Aortic smooth muscle cell (primary cell): Measurements from ENCODE around the genes TLX2, HTRA2, DOK1 and SEMA4F.

DNA sequence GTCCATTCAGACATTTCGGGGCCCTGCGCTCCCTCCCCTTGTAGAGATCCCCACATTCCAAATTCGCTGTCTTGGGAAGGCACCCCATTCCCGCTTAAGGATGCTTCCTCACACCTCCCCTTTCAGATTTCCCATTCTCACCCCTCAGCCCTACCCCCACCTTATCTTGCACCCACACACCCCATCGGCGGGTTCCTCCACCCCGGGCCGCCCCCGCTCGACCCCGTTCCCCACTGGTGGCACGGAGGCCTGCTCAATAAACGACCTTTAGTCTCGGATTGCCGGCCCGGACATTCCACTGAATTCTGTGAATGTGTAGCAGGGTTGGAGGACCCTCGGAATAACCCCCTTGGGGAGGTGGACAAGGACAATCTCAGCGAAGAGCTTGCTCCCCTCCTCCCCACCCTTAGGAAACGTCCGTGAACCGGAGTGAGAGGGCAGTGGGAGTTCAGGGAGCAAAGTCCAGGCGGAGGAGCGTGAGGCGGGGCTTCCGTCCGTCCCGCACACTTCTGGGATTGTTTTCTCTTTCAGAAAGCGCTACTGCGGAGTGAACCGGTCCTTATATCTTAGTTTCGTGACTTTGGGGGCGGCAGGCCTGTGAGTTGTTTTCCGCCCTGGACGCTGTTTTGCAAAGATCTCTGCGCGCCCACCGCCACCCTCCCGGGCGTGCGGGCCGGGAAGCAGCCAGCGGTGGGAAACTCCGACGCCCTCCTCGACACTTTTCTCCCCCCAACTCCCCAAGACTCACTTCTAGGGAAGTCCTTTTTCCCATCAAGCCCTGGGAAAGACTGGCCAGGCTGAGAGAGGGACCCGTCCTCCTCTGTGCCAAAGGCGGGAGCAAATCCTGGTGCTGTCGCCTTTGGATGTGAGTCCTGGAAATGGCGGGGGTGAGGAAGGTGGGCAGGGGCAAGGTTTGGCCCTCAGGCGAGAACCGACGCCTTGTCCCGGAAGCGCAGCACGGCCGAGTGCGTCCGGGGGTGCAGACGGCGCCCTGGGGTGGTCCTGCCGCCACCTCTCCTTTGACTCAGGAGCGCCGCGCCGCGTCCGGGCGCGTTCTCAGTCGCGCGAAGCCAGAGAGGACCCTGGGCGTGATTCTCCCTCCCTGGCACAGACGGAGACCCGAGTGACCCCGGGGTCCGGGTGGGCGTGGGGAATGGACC is 3.1 kb upstream of the LBX2 start:
- RRBS, result 11% methylated on average over 33 of the region's 78 CpGs

- RRBS, result 3% methylated on average over 23 of the region's 72 CpGs
These were observed at the start of gene TLX2 for GRCh38 chr2:74513847-74514761. Gene TLX2, plus strand, starts transcription at chr2:74514450.

GRCh38 chr2:74529581-74530388 is at the start of gene HTRA2:
Gene HTRA2, plus strand, starts transcription at chr2:74529933.
- RRBS, result 2% methylated on average over 24 of the region's 76 CpGs

DNA sequence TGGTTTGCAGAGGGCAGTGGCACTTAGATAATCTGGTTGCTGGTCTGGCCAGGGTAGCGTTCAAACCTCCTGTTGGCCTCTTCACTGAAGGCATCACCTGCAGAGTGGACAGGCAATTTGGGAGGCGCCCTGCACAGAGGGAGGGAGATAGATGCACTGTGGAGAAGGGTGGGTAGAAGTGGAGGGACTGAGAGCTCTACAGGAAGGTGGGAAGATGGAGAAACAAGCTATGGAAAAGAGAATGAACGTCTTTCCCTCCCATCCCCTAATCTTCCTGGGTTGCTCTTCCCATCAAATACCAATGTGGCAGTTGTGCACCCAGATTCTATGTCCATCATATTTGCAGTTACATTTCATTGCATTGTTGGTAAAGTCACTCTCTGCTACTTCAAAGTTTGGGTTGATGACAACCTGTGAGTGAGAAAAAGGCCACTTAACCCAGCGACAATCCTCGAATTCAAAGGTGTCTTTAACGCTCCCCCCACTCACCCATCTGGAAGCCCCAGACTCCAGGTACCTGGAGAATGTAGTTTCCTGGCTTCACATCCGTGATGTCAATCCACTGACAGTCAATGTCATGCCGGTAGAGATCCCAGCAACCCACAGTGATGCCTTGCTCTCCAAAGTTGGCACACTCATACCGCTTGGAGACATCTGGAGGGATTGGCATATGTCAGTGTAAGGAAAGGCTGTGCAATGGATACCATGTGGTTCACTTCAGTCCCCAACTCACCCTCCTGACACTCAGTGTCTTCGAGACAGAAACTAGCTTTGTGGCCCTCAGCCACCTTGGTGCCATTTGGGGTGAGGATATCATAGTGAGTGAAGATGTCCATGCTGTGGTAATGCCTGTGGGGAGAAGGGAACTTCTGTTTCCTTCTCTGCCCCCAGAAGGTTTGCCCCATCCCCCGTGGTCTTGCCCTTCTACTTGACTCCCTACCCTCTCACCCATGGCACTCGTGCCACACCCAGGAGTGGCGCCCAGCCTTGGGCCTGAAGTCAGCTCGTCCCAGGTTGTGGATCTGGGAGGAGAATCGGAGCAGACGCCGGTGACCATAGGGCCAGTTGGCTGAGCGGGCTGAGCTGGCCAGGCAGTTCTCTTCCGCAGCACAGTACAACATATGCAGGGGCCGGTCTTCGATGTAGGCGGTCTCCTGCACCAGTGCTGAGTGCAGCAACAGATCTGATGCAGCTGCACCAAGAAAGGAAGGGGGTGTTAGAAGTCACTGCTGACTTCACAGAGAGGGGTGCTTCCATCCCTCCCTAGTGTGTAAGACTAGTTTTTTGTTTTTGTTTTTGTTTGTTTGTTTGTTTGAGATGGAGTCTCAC is 4.3 kb downstream of the HTRA2 start:
- RRBS, result 58% methylated on average over 4 of the region's 22 CpGs

GRCh38 chr2:74548560-74549185 is 5.1 kb downstream of the LOXL3 start:
- RRBS, result 1% methylated on average over 28 of the region's 57 CpGs

DNA sequence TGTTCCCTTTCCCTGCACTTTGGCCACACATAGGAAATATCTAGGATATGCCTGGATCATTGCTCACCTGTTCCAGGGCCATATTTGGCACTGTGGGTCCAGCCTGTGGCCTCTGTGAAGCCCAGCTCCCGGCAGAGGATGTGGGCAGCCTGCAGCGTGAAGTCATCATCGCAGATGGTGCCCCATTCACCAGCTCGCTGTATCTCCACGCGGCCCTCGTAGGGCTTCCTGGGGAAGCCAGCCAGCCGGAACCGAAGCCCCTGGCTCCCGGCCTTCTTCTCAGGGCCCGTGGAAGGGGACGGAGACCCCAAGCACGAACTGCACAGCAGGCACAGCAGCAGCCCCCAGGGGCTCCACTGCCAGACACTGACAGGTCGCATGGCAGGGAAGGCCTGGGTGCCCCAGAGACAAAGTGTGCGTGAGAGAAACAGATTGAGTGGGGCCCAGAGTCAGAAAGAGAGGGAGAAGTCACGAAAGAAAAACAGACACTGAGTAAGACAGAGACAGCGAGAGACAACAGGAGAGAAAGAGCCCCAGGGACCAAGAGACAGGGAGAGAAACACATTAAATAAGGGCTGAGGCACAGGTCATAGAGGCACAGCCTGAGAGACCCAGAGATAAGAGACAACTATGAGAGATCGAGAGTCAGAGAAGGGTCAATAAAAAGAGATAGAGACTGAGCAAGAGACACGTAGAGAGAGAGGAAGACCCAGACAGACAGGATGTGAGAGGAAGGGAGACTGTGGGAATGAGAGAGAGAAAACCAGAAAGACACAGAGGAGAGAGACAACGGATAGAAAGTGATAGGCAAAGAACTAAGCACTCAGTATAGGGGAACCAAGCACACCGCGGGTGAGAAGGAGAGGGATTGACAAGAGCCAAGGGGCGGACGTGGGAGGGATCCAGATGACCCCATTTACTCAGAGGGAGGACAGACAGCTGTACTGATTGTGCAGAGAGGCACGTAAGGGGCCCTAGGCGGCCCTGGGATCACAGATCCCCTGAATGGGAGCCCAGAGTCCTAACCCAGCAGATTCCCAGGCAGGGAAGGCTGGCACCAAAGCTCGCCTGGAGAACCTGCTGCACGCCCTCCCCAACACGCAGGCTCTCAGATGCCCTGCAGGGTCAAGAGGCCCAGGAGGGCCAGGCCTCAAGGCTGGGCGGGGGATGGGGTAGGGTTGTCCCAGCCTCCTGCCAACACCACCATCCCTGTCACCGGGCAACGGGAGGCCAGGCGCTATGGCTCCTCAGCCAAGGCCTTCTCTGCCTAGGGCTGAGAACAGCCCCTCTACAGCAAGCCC is 1.0 kb downstream of the LOXL3 start:
- RRBS, result 70% methylated on average over 2 of the region's 33 CpGs

- RRBS, result 2% methylated on average over 41 of the region's 81 CpGs
These were observed at the start of gene DOK1 for GRCh38 chr2:74553868-74554930. Gene DOK1, plus strand, starts transcription at chr2:74554720.

- RRBS, result 2% methylated on average over 21 of the region's 54 CpGs
These were observed at the start of gene SEMA4F for GRCh38 chr2:74653940-74654615. Gene SEMA4F, plus strand, starts transcription at chr2:74654247.

DNA sequence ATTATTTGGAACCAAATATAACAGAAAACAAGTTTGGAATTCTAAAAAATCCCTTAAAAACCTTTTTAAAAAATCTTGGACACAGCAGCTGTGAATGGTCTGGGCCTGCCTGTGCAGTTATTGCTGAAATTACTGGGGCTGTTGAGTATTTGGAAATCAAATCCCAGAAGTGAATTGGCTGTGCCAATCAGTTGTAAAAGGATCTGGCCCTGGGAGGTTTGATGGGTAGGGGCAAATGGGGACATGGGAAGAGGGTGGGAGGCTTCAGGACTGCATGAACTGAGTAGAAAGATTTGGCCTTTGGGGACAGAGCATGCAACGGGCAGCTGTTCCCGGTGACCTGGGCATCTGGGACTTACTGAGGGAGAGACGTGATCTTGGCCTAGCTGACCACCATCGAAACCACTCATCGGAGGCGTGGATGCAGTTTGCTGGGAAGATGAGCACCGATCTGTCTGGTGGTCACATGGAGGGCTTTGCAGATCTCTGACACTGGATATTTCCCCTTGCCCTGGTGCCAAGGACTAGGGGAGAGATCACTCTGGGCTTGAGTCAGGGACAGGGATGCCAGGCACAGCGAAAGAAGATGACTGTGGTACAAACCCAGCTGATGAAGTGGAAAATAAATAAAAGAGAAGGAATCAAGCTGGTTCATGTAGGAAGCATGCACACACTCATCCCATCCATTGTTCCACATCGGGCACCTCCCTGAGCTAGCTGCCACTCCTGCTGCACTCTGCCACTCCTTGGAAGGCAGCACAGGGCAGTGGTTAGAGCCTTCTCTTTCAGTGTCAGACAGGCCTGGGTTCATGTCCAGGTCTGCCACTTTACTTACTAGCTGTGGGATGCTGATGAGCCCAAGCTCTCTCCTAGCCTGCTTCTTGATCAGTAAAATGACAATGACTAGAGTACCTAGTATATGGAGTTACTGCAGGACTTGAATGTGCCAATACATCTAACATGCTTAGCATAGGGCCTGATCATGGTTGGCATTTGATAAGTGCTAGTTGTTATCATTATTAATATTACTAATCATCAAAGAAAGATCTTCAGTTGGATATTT is 58.5 kb downstream of the SEMA4F start:
- RRBS, result no CpG with 5 or more reads among the region's 9 CpGs

GRCh38 chr2:74837371-74837719 is 3.4 kb downstream of the HK2 start:
- RRBS, result no CpG with 5 or more reads among the region's 1 CpG

- RRBS, result 41% methylated on average over 1 of the region's 23 CpGs
These were observed 40.1 kb downstream of the HK2 start for GRCh38 chr2:74873871-74874614.

DNA sequence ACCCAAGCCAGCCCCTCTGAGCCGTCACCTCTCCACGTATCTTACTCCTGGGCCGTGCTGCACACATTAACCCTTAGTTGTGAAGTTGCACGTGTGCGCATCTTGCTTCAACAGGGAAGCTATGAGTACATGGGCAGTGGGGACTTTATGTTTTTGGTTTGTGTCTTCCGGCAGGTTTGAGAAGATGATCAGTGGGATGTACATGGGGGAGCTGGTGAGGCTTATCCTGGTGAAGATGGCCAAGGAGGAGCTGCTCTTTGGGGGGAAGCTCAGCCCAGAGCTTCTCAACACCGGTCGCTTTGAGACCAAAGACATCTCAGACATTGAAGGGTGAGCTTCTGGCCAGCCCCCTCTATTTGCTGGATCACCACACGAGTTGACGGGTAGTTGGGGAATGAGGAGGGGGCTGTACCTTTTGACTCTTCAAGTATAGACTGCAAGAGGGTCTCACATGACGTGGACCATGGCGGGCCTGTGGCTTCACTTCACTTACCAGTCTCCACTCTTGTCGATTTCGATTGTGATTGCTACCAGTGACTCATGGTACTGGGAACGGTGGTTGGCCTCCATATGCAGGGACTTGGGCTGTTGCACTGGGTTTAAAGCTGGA is 43.2 kb downstream of the HK2 start:
- RRBS, result no CpG with 5 or more reads among the region's 15 CpGs

GRCh38 chr2:74917662-74918215 is 40.7 kb upstream of the POLE4 start:
- RRBS, result no CpG with 5 or more reads among the region's 9 CpGs

DNA sequence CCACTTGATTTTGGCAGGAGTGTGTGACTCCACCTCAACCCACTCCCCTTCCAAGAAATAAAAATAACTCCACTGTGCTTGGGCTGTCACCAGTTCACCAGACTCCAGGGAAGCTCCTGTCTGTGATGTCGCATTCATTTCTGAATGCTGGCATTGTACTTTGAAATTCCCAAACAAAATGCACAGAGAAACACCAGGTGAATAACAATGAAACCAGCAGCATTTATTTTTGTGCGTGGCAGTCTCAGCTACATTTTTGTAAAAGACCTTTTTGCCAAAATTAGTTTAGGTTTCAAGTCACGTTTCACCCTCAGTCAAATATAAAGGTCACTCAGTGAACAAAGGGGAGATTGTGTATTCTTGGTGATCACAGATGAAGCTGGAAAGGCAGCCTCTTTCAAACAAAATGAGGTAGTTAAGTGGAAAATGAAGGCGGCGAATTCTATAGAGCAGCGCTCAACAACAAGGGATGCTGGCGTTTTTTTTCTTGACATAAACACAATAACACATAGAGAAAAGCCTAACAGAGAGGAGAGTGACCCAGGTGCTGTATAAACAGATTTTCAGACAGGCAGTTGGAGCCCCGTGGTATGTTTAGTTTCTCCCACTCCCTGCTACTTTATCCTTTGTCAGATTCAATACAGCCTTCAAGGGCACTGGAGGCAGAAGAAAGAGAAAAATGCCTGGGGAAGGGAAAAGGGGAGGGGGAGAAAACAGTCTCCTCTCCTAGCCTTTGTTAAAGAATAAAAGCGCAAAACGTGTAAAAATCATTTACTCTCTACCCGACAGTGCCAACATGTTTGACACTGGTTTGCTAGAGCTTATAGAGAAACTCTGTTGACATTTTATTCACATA is 210.4 kb upstream of the GCFC2 start:
- RRBS, result no CpG with 5 or more reads among the region's 11 CpGs

DNA sequence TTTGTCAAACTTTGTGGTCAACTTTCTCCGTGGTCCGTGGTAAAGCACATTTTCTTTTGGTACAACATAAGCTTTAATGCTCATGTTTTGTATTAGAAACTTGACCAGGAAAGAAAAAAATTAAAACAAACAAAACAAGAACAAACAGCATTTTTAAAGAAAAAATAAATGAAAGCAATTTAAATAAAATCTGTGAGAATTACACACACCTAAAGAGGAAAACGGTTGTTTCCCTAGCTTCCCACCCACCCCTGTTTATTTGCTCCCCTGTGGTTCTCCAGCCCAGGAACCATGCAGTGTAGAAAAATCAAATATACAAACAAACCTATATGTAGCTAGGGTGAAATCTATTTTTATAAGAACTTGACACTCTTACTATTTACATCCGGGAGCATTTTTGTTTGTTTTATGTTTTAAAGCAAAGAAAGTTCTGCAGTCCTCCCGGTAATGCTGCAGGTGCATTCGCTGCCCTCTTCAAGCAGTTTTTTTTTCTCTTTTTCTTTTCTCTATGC is 774.1 kb downstream of the LRRTM4 start:
- RRBS, result no CpG with 5 or more reads among the region's 6 CpGs

DNA sequence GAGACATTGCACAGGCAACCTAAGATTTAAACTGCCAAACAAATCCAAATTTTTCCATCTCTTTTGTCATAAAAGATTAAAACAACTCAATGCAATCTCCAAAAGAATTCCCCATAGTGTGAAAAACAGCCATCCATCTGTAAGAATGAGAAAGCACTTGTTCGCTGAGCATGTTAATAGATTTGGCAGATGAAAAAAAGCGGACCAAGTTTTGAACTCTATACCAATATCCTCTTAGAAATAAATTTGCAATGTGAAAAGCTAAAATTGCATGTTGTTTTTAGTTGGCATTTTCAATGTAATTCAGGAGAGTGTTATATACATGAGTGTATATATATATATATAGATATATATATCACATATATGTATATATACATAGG is 418.9 kb downstream of the LRRTM4 start:
- RRBS, result no CpG with 5 or more reads among the region's 2 CpGs

DNA sequence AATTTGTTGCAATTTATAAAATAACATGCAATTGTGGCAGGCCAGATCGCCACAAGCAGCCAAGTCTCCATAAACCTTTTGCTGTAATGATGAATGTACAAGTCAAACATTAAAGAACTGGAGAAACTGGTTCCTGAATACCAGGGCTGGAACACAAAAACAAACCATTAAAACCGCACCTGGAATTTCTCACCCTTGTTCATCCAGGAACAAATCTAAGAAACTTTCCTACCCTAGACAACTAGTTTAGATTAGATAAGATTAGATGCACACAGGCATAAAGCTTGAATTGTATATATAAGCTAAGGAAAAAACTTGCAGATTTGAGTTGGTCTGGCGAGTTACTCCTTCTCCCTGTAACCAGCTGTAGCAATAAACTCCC is 1835.4 kb upstream of the LRRTM1 start:
- RRBS, result no CpG with 5 or more reads among the region's 3 CpGs

DNA sequence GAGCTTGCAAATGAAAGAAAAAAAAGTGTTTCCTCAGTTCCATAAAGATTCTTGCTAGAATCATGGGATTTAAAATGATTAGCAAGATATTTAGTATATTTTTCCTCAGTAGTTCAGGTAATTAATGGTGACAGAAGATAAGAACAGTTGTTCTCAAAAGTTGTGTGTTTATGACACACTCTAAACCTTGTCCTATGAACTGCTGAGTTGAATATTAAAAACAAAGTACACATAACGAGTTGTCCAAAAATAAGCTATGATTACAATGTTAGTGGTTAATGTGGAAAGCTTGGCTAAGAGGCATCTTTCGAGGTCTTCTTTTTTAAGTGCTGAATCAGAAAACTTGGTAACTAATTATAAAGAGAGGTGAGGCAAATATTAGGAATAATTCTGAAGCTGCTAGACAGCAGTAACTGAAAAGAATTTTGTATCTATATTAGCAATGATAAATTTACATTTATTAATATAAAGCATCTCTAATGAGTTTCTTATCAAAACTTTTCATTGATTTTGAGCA is 1088.7 kb downstream of the SUCLG1 start:
- RRBS, result no CpG with 5 or more reads among the region's 2 CpGs

DNA sequence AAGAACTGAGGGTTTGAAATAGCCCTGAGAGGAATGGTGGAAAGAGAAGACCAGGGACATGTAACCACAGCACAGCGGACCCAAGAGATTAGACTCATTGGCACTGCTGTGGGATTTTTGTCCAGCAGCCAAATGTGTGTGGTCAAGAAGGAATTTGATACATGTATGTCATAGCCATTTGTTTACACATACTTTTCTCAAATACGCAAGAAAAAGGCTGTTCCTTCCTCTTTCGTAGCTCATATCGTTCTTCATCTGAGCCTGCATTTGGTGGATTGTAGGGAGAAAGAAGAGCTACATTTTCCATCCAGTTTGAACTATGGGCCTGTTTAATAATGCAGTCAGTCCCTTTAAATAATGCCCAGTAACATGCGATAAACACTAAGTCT is 73.7 kb downstream of the TRABD2A start:
- RRBS, result no CpG with 5 or more reads among the region's 5 CpGs

DNA sequence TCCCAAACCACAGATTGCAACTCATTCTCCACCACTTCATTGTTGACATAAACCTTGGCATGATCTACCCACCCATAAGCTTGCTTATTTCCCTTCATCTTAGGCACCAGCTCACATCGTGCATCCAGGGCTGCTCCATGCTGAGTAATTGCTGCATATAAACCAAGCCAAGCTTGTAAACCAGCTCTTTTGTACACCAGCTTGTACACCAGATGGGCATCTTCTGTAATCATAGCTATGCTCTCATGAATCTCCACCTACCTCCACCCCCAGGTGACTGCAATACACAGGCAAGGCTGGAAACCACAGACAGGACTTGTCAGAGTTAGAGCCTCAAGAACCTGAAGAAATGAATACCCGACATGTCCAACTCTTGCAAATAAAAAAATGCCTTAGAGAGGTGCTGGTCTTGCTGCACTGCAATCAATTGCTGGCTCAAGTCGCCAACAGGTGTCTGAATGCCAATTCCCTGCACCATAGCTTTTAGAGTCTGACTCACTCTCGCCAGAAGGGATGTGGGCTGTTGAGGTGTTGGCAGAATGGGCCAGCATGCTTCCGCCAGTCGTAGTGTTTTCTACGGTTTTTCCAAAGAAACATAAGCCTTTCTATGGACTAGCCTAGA is 31.4 kb downstream of the TRABD2A start:
- RRBS, result no CpG with 5 or more reads among the region's 7 CpGs